ENCODE measurements around the genes CTNNB1 and CCK.

GRCh38 chr3:39411402-39412361 is 5.2 kb downstream of the RPSA start:
- PRO-cap: no peak

- PRO-cap: no peak
Observed at GRCh38 chr3:39954397-39955434, 145.3 kb downstream of the MYRIP start.

DNA sequence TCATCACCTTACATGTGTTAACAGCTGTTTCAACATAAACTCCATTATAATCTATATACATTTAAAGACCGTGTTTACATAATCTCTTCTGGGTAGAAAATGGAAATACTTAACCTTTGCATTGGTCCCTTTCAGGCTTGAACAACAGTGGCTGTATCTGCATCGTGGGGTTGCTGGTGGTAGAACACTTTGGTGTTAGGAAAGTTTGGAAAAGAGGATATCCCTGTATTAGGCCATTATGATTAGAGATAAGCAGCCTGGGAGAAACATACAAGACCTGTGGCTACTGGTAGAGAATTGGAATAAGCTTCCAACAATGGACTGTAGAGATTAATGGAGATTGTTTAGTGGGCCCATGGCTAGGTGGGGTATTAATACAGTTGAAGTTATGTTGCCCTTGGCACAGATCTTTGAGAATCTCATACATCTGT is 8.7 kb downstream of the ZNF621 start:
- PRO-cap: no peak

DNA sequence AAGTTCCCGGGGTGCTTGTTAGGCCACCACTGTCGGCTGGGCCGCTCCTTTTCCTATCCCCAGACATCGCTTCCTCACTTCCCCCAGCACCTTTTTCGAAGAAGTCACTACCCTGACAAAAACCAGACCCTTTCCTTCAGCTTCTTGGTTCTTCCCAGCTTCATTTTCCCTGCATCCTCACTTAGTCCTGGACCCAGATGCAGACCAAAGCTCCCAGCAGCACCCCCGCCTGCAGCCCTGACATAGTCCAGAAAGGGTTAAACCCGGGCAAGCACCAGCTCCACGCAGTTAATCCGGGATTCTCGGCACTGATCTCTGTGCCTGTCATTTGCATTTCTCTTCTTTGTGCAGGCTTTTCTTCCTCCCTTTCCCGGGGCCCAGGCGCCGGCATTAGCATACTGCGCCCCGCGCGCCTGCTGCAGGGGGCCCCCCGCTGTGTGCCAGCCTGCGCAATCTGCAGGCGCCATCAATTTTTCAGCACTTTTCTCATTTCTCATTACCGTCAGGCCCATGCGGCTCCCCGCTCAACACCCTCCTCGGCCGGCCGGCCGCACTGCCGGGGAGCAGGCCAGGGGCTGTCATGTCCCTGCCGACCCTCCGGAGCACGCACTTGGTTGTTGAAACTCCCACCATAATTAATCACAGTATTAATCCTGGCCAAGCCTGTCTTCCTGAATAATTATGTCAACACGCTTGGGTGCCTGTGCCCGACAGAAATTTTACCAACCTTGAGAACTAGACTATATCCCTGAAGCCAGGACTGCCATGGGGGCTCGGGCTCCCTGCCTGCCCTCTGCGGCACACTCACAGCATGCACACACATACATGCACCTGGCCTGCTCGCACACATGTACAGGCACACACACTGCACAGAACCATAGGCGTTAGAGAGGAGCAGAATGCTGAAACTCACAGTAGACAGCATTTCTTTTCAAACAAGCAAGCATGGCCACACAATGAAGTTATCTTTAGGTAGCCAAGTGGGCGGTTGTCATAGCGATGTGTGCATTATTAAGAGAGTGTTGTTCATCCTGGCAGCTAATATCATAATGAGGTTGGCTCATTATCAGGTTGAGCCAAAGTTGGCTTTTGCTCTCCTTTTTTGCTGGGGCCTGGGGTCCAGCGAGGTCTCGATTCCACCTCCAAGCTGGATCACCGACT is 90.9 kb downstream of the ZNF621 start:
- PRO-cap: no peak

DNA sequence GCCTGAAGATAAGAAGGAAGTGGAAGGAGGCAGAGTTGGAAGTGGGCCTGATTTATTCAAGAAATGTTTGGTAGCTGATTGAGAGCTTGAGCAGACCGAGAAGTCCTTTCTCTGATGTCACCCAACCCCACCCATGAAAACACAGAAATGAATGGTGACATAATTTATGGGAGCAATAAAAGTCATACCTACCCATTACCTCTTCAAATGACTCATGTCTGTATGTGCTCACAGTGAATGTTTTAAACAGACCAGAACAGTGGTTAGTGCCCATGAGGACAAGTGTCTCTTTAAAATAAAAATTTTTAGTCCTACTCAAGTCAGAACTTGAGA is 39.5 kb upstream of the CTNNB1 start:
- PRO-cap: no peak

GRCh38 chr3:41199171-41199828 is at the start of gene CTNNB1:
TSS of gene CTNNB1 (plus strand) at chr3:41199505.
- PRO-cap: bidirectional peak, plus-strand start at chr3:41199505, minus-strand start at chr3:41199328

- PRO-cap: no peak
Observed at GRCh38 chr3:41241498-41242616, 42.6 kb downstream of the CTNNB1 start.

GRCh38 chr3:41537028-41537624 is 337.8 kb downstream of the CTNNB1 start:
- PRO-cap: no peak

GRCh38 chr3:41539181-41540043 is 340.1 kb downstream of the CTNNB1 start:
- PRO-cap: no peak

DNA sequence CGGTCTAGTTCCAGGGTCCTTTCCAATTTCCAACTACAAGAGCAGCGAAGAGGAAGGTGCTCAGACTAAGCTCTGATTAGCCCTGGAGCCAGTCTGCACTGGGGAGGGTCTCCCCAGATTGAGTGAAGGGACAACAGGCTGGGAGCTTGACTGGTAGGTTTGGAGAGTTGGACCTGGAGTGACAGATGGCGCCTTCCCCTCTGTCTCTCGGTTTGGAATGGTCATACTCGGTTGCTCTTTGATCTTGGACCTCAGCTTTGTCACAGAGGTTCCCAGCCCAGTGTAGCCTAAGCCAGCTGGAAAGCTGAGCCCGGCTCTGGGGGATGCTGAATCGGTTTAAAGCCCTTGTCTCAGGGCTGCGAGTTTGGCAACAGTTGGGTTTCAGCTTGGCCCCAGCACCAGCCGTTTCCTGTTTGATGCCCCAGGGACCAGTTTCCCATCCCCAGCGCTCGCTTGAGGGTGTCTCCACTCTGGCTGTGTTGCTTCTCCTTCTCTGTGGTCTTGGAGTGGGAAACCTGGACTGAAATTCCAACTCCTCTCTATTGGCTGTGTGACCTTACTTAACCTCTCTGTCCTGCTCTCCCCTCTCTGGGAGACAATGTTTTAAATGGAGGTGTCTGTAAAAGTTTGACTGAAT is 53.2 kb upstream of the ULK4 start:
- PRO-cap: no peak

- PRO-cap: no peak
Observed at GRCh38 chr3:42134890-42135490, 43.8 kb downstream of the TRAK1 start.

GRCh38 chr3:42148973-42149472 is 57.9 kb downstream of the TRAK1 start:
- PRO-cap: no peak

DNA sequence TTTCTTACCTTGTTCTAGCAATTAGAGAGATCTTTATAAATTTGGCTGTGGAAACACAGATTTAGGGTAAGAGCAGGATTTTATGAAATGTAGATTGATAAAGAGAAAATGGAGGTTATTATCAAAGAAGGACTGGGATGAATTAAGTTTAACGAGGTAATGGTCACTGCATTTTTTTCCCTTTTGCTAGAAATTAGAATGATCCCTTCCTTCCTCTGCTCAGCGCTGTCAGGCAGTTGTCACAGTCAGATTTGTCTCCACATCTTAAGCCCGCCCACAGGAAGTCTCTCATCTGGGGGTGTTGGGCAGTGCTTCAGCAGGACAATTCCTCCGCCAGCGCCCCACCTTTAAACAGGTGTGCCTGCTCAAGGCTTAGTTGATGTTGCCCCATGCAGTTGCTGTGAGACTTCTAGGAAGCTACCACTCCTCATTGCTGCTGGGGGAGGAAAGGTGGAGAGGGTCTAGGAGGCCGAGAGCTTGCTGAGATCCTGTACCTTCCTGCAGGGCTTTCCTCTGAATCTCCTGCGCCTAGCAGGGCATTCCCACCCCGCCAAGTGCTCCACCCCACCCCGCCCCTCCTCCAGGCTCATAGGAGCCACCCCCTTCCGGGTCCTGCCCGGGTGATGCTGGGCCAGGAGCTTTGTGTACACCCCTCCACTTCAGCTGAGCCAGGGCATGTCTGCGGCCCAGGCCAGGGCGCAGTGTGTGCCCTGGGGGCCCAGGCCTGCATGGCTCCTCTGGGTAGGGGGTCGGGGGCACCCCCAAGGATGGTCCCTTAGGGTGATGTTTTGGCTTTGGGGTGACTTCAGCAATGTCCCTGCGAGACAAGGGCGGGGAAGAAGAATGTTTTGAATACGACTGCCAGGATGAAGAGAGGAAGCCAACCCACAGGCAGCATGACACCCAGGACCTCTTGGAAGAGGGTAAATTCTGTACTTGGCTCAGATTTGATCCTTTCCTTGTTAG is 68.7 kb downstream of the TRAK1 start:
- PRO-cap: no peak

GRCh38 chr3:42188338-42188647 is 77.7 kb downstream of the CCK start:
- PRO-cap: no peak

GRCh38 chr3:42265967-42266568 is at the start of gene CCK:
TSS of gene CCK (minus strand) at chr3:42266185.
- PRO-cap: no peak

DNA sequence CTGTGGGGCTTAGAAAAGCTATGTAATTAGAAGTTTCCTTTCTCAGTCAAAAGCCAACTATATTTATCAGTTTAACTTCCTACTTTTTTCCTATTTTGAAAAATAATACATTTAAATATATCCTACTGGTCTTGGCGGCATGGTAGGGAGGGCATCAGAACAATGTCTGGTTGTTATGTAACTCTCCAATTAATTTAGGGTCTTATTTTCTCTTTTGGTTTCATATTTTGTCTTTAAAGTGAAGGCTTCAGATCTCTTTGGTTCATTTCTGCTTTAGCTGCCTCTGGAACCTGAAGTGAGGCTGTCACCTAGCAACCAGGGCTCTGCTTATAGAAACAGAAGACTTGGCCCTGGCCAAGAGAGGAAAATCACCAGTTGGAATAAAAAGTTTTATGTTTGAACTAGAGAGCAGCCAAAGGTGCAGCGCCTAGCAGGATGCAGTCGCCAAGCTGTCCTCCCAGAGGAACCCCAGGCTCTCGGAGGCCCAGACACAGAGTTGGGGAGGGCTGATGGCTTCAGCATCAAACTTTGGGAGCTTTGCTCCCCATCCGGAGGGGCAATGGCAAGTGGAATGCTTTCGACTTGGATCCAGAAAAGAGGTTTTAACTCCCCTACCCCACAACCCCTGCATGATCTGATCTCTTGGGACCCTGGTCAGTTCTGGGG is 41.1 kb downstream of the LYZL4 start:
- PRO-cap: no peak

- PRO-cap: no peak
Observed at GRCh38 chr3:42490086-42490900, 12.2 kb upstream of the VIPR1 start.

DNA sequence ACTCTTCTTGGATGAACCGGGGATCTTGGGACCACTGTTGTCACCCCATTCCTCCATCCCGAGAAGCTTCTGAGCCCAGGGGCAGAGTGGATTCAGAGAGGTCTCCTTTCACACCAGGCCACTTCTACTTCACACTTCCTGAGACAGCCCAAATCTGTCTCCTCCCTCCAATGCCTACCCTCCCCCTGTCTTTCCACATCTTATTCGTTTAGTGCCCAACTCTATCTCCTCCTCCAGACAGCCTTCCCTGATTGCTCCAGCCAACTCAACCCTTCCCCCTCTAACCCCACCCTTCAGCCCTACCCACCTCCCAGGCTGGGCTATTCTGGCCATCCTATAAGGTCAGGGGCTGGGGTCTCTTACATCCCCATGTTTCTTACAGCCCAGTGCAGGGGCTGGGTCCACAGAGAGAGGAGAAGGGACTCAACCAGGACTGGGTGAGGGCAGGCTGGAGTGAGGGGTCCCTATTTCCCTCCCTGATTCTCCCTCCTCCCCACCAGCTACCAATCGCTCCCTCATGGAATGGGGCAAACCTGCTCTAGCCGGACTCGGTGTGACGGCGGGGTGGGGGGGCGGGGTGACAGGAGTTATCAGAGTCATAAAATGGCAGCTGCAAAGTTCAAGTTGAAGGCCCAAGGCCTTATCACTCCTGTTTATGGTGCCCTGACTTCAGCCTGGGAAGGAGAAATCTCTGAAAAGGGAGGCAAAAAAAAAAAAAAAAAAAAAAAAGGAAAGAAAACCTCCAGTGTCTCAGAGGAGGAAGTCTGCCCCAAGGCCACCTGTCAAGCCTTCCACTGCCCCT is 2.0 kb downstream of the VIPR1 start:
- PRO-cap: no peak

GRCh38 chr3:42510271-42510774 is 7.9 kb downstream of the VIPR1 start:
- PRO-cap: no peak

DNA sequence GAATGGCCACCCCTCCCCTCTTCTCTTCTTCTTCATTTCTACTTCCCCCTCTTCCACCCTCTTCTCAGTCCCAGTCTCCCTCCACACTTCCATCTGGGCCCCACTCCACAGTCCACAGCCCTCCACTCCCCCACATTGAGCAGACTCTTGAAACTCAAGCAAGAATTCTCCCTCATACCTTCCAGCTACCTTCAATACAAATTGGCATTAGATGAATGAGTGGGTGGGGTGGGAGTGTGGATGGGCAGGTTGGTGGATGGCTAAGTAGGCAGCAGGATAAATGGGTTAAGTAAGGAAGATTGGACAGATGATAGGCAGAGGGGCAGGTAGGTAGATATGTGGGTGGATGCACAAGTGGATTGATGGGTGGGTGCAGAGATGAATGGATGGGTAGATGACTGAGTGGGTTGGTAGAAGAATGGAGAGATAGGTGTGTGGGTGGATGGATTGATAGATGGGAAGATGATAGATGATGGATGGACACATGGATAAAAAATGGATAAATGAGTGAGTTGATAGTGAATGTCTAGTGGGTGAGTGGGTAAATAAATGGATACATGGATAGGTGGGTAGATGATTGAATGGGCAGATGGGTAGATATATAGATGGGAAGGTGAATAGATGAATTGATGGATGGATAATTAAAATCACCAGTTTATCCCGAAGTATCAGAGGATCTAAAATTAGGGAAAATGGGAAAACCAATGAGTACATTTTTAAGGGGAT is 27.6 kb downstream of the VIPR1 start:
- PRO-cap: no peak